NCI-H460 (cell line): ENCODE measurements around a stretch of chr9.

RAMPAGE:
- cytosol, long total RNA = no peak
- long total RNA = no peak
- nucleus, long total RNA = no peak
Measured at GRCh38 chr9:37371491-37372412, 50.7 kb upstream of the GRHPR start.

DNA sequence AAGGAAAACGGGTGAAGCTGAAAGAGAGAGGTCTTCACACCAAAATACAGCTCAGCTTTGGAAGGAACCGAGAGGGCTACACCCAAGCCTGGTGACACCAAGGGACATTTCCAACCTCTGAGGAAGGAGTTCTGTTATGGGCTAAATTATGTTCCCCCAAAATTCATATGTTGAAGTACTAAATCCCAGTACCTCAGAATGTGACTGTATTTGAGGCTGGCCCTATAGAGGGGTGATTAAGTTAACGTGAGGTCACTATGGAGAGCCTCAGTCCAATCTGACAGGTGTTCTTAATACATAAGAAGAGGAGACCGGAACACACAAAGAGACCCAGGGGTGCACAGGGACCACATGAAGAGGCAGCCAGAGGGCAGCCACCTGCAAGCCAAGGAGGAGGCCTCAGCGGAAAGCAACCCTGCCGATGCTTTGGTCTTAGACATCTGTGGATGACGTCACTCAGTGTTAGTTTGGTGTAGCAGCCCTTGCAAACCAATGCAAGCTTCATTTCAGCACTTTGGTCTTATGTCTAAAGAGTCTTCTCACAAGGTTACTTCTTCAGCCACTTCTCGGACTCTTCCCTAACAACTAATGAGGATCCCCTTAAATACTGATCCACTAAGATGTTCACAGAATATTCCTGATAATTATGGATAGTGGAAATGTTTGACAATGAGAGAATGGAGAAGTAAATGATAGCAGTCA, 47.7 kb upstream of the GRHPR start:
RAMPAGE:
- cytosol, long total RNA = no peak
- long total RNA = no peak
- nucleus, long total RNA = no peak

RAMPAGE:
- cytosol, long total RNA = no peak
- long total RNA = no peak
- nucleus, long total RNA = no peak
Measured at GRCh38 chr9:37424907-37425788, 2.7 kb downstream of the GRHPR start.

GRCh38 chr9:37429474-37430396, 7.2 kb downstream of the GRHPR start:
RAMPAGE:
- cytosol, long total RNA = no peak
- long total RNA = no peak
- nucleus, long total RNA = no peak

DNA sequence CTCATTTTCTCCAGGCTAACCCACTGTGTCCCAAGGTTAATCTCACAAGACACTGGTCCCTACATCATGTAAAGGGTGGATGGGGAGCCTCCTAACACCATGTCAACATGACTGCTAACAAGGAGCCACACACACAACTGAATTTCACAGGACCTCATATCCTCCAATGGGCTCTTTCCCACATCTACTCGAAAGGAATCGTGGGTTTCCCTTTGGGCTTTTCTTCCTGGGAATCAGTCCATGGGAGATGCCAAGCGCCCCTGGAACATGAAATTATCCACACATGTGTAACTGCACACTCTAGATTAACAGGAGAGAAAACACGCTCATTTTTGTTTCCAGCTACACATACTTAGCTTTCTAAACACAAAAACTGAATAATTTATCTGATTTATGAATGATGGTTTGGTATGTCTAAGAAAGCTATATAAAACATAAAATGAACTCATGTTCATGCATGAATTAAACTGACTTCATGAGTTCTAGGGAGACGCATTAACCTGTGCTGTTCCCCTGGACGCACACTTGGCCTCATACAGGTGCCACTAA, 16.2 kb downstream of the GRHPR start:
RAMPAGE:
- cytosol, long total RNA = no peak
- long total RNA = no peak
- nucleus, long total RNA = no peak

DNA sequence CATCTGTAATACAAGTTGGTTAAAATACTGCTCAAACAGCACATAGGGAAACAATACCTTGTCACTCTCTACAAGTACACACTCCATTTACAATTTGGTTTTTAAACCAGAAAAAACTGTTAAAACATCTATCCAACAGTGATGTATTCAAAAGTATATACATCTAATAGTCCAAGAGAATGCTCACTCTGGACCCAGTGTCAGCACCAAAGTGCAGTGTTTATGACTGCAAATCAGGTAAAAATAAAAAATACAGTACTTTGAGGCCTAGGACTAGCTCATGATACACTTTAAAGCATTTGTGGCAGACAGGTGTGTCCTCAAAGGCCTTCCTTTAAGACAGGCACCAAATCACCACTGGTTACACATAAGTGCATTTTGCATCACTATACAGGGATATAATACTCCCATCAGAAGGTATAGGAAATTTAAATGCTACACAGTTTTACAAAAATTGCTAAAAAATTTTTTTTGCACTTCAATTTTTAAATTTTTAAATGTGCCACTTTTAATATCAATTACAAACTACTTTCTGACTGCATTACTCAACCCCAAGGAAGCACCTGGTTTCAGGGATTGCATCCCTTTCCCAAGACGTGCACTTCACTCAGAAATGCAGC, 17.4 kb downstream of the GRHPR start:
RAMPAGE:
- cytosol, long total RNA = no peak
- long total RNA = no peak
- nucleus, long total RNA = no peak

GRCh38 chr9:37471850-37472846, 6.9 kb upstream of the ZBTB5 start:
RAMPAGE:
- cytosol, long total RNA = no peak
- long total RNA = no peak
- nucleus, long total RNA = start-site peak on the minus strand at chr9:37472460-37472496, 8 and 7 reads in 2 replicates

GRCh38 chr9:37509191-37510152, 23.7 kb downstream of the POLR1E start:
RAMPAGE:
- cytosol, long total RNA = no peak
- long total RNA = no peak
- nucleus, long total RNA = no peak

GRCh38 chr9:37861355-37862094, 42.4 kb downstream of the SLC25A51 start:
RAMPAGE:
- cytosol, long total RNA = no peak
- long total RNA = no peak
- nucleus, long total RNA = no peak

DNA sequence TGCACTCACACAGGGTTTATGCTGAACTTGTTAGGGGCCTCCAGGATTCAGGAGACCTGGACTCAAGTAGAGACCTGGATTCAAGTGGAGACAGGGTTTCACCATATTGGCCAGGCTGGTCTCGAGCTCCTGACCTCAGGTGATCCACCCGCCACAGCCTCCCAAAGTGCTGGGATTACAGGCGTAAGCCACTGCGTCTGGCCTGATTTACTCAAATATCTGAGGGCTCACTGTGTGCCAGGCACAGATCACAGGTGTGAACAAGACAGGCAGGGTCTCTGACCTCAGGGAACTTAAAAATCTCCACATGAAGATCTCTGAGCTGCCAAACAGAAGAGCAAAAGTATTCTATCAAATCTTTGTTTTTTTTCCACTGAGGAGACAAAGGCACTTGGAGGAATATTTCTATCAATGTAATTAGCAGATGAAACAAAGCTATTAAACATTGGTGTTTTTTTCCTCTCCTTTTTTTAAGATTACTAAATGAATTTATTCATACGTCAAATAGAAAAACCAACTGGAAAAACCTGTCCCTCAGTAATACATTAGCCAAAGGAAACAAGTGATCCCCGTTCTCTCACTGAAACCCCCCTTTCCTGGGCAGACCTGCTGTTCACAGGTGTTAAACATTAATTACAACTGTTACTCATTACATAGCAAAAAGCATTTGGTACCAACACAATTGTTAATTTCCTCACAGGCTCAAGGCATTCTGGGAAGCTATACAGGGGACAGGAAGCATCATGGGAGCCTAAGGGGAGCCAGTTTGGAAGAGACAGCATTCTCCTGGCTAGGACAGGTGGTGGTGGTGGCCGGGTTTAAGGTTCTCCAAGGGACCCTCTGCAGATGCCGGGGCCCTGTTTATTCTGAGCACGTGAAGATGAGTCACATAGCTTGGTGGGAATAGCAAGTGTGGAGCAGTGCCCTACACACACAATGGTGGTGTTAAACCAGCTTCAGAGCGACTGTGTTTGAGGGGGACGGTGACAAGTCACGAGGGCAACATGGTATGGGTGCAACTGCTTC, 62.3 kb upstream of the SLC25A51 start:
RAMPAGE:
- cytosol, long total RNA = no peak
- long total RNA = no peak
- nucleus, long total RNA = no peak

RAMPAGE:
- cytosol, long total RNA = no peak
- long total RNA = no peak
- nucleus, long total RNA = no peak
Measured at GRCh38 chr9:38008020-38008725, 60.9 kb downstream of the SHB start.

RAMPAGE:
- cytosol, long total RNA = no peak
- long total RNA = no peak
- nucleus, long total RNA = no peak
Measured at GRCh38 chr9:38044049-38044537, 24.9 kb downstream of the SHB start.

DNA sequence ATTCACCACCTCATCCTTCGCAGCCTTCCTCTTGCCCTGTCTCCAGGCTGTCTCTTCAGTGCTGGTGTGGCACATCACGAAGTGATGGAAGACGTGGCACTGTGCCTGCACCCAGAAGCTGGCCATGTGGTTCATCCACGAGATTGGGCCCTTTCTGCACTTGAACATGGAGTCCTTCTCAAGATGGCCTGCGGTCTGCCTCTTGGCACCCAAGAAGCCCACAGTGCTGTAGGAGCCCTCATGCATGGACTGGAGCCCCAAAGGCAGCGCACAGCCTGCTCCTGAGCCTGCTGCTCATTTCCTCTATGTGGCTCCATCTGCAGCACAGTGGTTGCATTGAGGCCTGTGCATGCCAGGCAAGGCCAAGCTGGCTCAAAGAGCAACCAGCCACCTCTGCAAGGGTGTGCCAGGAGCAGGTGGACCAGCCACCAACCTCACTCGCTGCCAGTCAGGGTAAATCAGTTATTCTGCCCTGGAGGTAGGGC, 52.4 kb downstream of the ANKRD18A start:
RAMPAGE:
- cytosol, long total RNA = no peak
- long total RNA = no peak
- nucleus, long total RNA = no peak

DNA sequence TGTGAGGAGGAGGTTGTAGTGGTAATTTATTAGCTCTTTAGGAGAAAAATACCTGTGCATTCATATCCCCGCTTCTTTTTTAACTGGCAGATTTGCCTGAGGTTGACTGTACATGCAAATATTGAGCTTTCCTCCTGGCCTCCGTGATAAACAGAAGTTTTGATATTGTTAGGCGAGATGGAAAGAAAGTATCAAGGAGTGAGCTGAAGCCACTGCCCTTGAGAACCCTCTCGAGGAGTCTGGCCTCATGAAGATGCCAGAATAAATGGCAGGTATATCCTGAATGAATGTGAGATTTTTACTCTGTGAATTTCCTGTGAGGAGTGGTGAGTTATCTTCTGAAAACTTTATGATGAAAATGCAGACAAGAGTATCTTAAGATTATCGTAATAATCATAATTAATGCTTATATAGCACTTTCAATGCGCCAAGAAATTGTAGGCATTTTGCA, 135.3 kb downstream of the FOXD4L6 start:
RAMPAGE:
- cytosol, long total RNA = no peak
- long total RNA = no peak
- nucleus, long total RNA = no peak

GRCh38 chr9:41269098-41269451, 80.0 kb upstream of the ZNG1F start:
RAMPAGE:
- cytosol, long total RNA = no peak
- long total RNA = no peak
- nucleus, long total RNA = no peak

DNA sequence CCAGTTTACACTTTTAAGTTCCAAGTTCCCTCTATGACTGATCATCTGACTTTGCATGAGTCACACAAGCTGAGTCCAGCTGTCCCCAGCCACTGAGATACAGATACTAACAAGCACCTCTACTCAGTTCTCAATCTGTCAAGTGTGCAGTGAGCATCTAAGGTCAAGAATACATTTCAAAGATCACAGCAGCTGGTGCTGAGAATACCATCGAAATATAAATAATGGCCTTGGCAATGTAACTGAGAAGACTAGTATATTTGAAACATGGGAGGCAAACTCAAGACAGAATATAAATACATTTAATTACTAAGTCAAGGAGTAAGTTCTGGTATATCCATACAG, 182.3 kb downstream of the SPATA31A6 start:
RAMPAGE:
- cytosol, long total RNA = no peak
- long total RNA = no peak
- nucleus, long total RNA = no peak

DNA sequence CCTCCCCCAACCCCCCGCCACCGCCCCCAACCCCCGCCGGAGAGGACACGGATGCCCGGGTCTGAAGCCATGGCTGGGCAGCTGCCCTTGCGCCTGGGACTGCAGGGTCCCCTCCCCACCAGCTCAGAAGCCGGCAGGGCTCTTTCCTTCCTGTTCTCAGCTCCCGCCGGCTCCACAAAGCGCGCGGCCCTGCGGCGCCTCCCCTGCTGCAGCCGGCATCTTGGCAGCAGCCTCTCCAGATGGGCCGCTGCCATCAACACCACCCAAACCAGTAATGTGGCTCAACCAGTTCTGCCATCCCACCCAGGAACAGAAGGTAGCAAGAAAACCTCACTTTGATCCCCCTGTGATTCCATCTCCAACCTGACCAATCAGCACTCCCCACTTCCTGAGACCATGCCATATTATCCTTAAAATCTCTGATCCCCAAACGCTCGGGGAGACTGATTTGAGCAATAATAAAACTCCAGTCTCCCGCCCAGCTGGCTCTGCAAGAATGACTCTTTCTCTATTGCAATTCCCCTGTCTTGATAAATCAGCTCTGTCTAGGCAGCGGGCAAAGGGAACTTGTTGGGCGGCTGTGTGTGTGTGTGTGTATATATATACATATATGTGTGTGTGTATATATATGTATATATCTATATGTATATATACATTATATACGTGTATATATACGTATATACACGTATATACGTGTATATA, 1674.8 kb downstream of the SPATA31A7 start:
RAMPAGE:
- cytosol, long total RNA = no peak
- long total RNA = no peak
- nucleus, long total RNA = no peak

DNA sequence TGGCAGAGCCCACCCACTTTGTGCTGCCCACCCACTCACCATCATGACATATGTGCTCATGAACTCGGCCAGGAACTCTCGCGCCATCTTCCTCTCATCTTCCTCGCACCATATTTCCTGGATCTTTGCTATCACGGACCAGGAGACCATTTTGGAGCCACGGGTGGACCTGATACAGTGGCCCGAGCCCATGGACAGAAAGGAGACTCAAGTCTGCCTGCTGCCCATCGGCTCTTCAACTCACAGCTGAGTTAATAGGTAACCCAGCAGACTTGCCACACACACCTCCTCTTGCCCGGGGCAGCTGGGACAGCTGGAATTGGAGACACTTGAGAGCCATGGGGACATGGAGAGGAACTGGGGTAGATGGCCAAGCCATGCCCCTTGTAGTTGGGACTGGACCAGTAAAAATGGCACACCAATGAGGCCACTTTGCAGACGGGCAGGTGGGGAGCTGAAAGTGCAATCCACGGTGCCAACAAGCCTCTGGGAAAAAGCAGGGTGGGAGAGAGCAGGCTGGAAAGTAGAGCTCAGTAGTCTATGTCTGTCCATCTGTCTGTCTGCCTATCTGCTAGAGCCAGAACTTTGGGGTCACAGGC, 1958.2 kb downstream of the FOXD4L5 start:
RAMPAGE:
- cytosol, long total RNA = no peak
- long total RNA = no peak
- nucleus, long total RNA = no peak

DNA sequence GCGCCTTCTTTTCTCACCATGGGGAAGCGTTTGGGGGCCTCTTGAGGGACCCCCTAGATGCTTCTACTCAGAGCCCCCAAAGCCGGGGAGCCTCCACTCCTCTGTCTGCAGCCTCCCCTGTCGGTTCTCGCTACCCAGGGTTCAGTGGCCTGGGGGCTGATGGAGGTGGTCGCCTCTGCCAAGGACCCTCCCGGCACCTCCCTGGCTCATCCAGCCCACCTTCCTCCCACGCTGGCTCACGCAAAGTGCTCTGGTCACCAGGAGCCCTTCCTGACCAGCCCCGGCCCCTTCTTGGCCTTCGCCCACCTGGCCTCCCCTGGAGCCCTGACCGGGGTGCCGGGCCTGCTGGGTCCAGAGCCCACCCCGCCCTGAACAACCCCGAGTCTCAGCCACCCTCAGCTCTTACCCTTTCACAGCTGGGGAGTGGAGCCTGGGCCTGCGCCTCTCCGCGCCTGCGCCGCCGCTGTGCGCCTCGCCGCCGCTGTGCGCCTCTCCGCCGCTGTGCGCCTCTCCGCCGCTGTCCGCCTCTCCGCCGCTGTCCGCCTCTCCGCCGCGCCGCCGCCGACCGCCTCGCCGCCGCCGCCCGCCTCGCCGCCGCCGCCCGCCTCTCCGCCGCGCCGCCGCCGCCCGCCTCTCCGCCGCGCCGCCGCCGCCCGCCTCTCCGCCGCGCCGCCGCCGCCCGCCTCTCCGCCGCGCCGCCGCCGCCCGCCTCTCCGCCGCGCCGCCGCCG, 1900.2 kb downstream of the FOXD4L5 start:
RAMPAGE:
- cytosol, long total RNA = no peak
- long total RNA = no peak
- nucleus, long total RNA = no peak

RAMPAGE:
- cytosol, long total RNA = no peak
- long total RNA = no peak
- nucleus, long total RNA = no peak
Measured at GRCh38 chr9:63818022-63818595, 1466.9 kb downstream of the FOXD4L5 start.